Bronchus fibroblast of lung (primary cell): ENCODE measurements around a stretch of chr17.

DNA sequence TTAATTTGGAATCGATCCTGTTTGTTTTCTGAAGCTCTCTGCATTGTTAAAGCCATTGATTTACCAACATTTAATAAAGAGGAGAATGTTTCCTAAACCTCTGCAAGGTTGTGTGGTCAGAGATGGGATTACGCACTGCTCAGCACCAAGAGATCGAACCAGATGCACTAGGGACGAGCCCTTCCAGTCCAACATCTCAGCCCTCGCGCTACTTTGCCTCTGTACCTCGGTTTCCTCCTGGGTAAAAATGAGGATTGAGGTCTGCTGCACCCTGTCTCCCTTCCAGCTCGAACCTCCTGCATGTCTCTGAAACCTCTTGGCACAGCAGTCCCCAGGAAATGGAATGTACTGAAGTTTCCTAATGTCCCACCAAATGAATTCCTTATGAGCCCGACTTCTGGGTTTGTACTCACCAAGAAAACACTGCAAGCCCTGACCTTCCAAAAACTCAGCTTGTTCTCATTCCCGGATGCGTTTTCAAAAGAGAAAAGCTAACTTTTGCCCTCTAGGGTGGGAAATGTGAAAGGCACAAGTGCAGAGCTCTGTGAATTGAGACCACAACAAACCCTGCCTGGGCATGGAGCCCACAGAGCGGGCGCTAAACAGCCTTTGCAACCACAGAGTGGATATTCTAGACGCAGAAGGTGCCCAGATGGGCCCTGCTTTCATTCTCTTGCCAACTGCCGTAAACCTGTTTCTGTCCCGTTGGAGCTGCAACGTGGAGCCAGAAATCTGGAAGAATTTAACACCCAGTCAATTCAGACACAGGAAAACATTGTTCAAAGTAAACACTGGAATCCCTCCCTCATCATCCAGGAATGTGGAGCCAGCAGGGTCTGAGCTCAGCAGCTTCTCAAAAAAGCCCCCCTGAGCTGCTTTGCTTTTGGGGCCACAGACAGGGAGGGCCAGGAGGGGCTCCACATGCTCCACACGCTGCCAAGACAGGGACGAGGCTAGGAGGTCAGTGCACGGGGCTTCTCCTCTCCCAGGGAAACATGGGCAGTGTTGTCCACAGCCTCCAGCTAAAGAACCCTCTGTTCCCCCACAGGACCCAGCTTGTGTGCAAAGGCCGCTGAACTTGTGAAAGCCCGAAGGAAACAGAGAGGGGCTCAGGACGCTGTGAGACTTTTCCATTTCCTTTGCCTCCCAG is 10.2 kb downstream of the CDRT4 start:
- RAMPAGE, long total RNA = no peak

DNA sequence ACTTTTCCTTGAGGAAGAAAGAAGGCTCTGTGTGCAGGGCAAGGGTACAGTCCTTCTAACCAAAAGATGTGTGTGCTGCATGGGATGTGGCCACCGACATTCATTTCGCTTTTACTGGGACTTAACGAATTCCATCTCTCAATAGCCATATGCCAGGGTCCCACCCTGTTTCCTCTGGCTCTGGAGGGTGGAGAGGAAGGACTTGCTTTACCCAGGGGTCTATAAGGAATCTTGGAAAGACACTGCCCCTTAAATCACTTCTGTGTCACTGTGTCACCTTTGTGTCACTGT is 9.4 kb downstream of the CDRT4 start:
- RAMPAGE, long total RNA = no peak

- RAMPAGE, long total RNA = no peak
Observed at GRCh38 chr17:15573883-15574326, 10.6 kb upstream of the TVP23C start.

- RAMPAGE, long total RNA = start-site peak on the minus strand at chr17:15651643-15651696, 268 and 72 reads in 2 replicates
Observed at GRCh38 chr17:15651206-15652165, 32.0 kb upstream of the FBXW10B start.

GRCh38 chr17:15966035-15967273 is 21.5 kb downstream of the ADORA2B start:
- RAMPAGE, long total RNA = no peak

DNA sequence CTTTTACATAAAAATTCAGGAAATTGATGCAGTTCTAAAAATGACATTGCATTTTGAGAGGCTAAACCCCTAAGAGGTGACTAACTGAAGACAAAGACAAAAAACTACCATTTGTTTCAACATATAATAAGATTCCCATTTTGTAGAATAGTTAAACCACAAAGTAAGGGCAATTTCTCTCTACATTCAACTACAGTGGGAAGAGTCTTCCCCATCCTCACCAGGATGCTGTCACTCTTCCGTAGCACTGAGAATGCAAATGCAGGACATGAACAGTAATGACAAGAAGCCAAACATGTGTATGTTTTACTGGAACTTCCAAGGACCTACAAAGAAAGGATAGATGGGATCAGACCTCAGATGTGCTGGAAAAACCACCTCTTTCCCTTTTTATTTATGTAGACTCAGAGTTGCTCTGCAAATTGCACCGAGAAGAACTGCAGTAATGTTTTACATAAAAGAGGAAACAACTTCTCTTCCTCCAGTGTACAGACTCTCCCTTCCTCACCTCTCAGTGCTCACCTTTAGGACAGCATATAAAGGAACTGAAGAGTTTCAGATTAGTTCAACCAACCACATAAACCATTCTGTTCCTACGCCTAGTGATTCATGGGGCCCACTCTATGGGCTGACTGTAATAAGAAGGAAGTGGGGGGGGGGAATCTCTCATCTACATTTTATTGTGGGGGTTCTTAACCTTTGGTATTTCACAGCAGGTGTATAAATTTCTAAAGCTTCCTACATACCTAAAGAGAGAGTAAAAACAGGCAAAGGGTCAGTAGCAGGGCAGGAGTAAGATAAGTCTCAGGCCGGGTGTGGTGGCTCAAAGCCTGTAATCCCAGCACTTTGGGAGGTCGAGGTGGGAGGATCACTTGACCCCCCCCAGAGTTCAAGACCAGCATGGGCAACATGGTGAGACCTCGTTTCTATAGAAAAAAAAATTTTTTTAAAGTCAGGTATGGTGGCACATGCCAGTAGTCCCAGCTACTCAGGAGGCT is 18.4 kb downstream of the ZSWIM7 start:
- RAMPAGE, long total RNA = no peak

- RAMPAGE, long total RNA = no peak
Observed at GRCh38 chr17:16040701-16040937, 41.0 kb downstream of the TTC19 start.

DNA sequence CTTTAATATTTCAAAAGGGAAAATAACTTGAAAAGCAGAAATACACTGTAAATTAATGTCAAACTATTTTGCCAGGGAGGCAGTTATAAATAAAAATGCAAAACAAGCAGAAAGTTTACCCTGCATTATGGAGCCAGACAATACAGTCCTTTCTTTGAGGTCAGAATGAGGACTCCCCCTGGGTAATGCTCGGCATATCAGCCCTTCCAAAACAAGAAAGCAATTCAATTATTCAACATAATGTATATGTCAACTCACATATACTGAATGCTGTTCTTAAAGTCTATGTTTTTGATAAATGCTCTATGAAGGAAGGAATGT is 72.4 kb downstream of the TTC19 start:
- RAMPAGE, long total RNA = no peak

DNA sequence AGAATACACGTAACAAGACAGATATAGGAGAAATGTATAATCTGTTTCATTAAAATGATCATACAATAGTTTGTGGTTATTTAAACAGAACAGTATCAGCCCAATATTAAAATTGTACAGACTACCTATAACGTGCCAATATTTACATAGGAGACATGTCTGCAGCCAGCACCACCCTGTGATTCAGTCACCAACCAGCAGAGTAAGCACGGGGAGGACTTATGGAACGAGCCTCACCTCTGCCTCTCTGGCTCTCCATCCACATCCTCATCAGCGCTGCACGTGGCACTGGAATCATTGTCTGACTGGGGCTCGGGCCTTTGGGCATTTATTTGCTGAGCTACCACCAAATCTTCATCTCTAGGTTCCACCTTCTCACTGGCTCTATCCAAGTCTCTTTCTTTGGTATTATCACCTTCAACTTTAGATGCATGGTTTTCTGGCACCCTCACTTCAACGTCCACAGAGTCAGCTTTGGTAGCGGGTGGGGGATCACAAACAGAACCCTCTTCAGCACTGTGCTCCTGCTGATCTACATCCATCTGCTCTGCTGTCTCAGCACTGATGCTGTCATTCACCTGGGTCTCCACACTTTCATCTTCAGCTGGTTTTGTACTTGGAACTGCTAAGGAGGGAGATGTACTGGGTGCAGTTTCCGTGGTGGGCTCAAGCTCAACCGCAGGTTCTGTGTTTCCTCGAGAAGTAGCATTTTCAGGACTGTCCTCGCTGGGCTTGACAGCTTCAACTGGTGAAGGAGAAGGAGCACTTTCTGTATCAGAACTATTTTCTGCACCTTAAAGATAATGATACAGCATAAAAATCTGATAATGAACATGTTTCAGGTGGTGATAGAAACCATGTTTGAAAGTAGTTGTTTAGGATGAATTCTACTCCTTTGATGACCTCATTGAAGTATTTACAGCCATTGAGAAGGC is 101.7 kb downstream of the TTC19 start:
- RAMPAGE, long total RNA = no peak

- RAMPAGE, long total RNA = no peak
Observed at GRCh38 chr17:16213473-16213763, 1.9 kb downstream of the NCOR1 start.

- RAMPAGE, long total RNA = no peak
Observed at GRCh38 chr17:16378707-16379283, 2.1 kb upstream of the UBB start.

- RAMPAGE, long total RNA = no peak
Observed at GRCh38 chr17:16427810-16428833, 12.8 kb downstream of the TRPV2 start.

GRCh38 chr17:16463502-16464090 is 28.4 kb downstream of the LRRC75A start:
- RAMPAGE, long total RNA = no peak

GRCh38 chr17:16832656-16833204 is 139.2 kb downstream of the TNFRSF13B start:
- RAMPAGE, long total RNA = no peak

DNA sequence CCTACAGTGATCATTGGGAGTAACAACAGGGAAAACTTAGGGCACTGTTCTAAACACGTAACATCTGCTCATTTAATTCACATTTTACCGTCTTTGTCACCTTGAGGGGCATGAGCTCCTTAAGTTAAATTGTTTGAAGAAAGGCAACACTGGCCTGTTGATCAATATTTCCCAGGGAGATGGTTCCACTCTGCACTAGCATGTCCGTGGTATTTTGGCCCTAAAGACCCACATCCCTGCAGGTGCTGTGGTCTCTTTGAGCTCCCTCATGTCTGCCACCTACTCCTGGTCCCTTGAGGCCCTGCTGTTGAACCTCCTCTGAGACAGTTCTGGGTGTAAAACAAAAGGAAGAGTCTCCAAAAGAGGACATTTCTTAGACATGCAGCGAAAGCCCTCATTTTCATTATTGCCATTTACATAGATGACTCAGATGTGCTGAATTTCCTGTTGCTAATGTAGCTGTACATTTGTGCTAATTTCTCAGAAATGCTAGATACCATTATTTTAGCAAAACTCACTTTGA is 4.2 kb upstream of the TNFRSF13B start:
- RAMPAGE, long total RNA = no peak

DNA sequence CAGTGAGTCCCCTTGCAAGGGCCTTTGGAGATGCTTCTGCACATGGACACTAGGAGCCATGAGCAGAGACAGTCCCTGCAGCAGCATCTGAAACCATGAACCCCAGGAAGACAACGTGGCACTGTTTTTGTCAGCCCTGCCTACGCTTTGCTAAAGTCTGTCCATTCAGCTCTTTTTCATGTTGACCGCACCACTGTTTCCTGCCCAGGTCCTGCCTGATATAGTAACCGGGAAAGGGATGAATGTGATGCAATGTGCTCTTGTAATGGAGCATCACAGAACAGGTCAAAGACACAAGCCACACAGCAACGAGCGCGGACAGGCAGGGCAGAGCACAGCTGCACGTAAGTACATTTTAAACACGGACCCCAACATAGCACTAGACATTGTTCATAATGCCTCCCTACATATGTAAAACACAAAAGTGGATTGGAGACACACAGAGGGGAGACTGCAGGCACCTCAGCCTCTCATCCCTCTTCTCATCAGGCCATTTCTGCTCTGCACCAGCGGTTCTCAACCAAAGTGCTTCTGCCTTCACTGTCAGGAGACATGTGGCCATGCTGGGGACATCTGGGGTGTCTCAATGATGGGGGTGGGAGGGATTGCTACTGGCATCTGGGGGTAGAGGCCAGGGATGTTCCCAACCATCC is 16.9 kb upstream of the TNFRSF13B start:
- RAMPAGE, long total RNA = no peak

DNA sequence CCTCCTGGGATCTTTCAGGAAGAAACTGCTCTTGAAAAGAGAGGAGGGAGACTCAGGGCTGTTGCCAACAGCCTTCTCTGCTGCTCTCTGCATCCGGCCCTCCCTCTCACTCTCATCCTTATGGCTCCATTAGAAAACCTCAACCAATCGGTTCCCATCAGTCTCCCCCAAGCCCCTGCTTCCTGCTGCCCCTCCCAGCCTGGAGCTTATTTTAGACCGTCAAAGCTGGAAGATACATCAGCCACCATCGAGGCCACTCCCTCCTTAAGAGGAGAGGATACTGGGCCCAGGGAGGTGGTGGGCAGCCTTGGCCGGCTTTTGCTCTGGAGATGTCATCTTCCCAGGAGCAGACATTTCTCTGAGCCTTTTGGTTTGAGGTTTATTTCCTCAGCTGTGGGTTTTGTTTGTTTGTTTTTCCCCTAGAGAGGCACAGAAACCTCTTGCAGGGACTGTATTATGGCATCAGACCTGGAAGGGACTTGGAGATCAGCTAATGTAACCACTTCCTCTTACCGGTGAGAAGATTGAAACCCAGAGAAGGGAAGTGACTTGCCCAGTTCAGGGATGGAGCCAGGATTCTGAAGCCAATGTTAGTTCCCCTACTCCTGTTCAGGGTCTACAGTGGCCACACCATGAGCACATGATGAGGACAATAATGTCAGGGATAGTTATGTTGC is 2.8 kb downstream of the MPRIP start:
- RAMPAGE, long total RNA = no peak

DNA sequence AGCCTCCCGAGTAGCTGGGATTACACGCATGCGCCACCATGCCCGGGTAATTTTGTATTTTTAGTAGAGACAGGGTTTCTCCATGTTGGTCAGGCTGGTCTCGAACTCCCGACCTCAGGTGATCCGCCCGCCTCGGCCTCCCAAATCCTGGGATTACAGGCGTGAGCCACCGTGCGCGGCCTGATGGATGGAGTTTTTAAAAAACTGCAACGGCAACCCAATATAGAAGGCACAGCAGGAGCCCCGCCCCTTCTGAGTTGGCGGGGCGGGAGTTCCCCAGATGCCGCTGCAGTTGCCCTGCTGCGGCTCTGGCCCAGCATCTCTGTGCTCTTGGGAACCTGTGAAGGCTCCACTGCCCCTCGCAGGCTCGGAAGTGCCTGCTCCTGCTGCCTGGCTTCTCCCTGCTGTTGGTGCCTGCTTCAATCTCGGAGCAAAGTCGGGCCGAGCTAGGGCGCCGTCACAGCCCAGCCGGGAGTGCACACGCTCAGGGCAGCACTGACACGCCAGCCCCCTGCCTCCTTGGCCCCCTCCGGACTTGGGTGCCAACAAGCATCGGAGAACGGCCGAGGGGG is 2.5 kb upstream of the NT5M start:
- RAMPAGE, long total RNA = no peak

- RAMPAGE, long total RNA = no peak
Observed at GRCh38 chr17:17363650-17364914, 60.9 kb downstream of the NT5M start.

DNA sequence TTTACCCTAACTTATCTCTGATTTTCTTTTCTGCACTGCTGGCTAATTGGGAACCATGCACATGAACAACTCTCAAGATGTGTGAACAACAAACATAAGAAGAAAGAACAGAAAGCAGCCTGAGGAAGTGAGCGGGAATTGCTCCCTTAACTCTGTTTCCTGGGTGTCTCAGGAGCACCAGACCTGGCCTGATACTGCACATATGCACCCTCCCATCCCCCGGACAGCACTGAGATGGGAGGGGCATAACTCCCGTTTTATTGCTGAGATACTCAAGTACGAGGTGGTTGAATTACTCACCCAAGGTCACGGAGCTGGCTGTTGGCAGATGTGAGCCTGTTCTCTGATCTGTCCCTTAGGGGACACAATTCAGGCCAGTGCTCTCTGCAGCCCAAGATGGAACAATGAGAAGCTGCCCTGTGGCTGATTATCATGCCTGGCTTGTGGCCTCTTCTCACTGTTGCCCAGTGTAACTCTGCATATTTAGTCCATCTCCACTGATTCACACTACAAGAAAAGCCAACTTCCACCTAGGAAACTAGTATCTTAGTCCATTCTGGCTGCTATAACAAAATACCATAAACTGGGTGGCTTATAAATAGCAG is 9.1 kb upstream of the MED9 start:
- RAMPAGE, long total RNA = no peak